Endodermal cell (in vitro differentiated cells): ENCODE results near the genes CFH, C1orf53 and ATP6V1G3.

- PRO-cap = no peak
Observed at GRCh38 chr1:196651683-196652275, at the start of gene CFH. CFH (plus strand) TSS chr1:196652043.

DNA sequence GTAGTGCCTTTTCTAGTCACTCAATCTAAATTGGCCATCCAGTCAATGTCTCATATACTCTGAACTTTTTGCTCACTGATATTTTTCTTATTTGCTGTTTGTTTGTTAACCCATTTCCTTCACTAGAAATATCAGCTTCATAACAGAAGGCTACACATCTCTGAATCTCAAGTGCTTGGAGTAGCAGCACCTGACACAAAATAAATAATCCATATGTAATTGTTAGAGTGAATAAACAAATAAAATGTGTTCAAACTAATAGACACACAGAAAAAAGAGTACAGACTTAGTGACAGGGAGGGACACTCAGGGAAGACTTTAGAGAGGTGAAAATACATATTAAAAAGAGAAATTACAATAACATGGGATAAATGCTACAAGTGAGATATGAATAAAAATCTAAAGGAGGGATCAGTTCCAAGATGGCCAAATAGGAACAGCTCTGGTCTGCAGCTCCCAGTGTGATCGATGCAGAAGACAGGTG lies 203.7 kb downstream of the DENND1B start:
- PRO-cap = no peak

GRCh38 chr1:197620558-197621100 lies 154.7 kb downstream of the DENND1B start:
- PRO-cap = no peak

DNA sequence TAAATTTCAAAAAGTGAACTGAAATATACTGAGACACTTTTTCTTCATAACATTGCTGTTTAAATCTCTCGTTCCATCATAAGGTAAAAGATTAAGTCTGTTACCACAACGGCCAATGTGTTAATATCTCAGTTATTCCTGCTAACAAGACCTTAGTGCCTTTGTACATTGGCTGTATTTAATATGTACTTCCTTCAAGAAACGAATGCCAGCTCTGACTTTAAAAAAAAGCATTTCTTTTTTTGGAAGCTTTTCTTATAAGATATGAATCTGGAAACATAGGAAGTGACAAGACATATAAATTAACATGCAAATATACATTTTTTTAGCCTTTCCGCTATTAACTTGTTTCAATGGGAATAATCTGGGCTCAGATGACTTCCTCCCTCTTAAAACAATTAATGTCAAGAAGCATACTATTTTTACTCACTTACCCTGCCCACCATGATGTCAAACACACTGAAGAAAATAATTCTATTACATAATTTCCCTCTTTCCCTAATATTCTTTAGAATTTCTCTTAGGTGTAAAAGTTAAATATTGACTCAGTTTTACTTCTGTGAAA lies 1.5 kb downstream of the DENND1B start:
- PRO-cap = no peak

- PRO-cap = no peak
Observed at GRCh38 chr1:197776375-197776854, 1.1 kb upstream of the DENND1B start.

DNA sequence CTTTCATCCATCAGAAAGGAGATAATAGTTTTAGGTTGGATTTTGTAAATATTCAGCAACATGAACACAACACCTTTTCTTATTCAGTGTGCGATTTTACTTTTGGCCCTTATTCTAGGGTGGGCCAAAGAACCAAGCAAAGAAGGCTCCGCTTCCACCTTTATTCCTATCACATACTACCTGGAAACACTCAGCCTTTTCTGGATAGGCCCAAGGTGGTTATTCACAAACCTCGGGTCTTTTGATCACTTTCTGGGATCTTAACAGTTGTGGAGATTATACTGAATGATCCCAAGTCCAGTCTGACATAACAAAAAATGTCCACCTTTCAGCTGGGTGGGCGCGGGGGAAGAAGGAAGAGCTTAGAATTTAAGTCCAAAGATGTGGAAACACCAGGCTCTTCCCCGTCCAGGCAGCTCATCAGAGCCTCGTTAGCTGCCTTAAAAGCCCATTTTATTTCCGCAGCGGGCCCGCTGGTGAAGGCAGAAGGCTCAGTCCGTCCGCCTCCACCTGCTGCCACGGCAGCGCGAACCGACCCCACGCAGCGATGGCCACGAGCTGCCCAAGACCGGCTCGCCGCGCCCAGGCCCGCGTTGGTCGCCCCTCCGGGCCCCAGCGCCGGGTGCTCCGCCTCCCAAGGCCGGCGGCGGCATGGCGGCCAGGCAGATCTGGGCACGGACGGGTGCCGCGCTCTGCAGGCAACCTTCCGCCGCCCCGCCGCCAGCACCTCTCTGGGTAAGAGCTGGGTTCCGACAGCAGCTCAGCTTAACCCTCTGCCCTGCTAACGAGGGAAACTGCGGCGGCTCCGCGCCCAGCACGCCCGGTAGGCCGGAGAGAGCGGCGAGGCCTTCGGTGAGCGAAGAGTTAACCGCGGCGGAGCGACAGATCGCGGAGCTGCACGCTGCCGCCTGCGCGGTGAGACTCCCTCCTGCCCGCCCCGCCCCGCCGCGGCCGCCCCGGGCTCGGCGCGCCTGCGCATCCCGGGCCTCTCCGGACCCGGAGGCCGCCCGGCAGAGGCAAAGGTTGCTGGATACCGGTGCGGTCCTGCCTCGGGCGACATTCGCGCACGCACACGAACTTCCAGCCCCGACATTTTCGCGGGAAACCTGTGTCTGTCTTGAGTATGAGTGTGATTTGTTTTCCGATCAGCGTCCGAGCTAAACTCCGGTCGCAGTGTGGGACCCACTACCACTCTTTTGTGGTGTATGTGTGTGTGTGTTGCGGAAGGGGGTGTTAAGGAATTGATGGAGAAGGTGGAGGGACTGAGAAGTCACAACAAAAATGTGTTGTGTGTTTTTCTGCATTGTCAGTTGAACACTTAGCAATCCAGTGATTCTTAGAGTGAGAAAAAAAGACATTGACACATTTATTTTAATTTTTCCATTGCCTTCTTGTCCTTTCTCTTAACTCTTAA lies at the start of gene C1orf53:
Gene C1orf53 (plus strand): TSS at position 632 of the 1,414 bp plus-strand sequence.
- PRO-cap = bidirectional peak, plus-strand start at position 652 of the sequence, minus-strand start at position 670 of the sequence; bidirectional peak, plus-strand start at position 1,019 of the sequence, minus-strand start at position 890 of the sequence

- PRO-cap = no peak
Observed at GRCh38 chr1:198174047-198174847, 17.4 kb downstream of the NEK7 start.

DNA sequence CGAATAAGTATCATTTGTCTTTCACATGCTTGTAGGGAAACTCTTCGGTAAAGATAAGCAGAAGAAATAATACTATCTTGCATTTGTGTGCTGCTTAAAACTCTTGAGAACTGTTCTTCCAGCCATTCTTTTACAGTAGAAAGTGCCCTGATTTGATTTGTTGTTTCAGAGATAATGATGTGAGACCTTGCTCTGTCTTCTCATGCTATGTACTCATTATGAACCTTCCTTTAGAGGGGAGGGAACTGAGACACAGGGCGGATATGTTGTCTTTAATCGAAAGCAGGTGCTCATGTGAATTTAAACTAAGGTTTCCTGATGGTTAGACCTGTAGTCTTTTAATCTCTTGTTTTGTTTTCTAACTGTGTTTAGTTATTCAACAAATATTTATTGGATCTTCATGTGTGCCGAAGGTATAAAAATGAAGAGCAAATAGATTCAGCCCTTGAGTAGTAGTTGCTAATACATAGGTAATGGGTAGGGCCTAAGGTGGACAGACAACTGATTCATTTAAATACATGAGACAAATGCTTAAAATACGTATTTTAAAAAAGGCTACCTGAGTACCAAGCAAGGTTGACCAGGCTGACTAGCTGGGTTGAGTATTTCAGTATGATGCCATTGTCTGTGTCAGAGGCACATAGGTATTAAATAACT lies 19.1 kb downstream of the NEK7 start:
- PRO-cap = no peak

DNA sequence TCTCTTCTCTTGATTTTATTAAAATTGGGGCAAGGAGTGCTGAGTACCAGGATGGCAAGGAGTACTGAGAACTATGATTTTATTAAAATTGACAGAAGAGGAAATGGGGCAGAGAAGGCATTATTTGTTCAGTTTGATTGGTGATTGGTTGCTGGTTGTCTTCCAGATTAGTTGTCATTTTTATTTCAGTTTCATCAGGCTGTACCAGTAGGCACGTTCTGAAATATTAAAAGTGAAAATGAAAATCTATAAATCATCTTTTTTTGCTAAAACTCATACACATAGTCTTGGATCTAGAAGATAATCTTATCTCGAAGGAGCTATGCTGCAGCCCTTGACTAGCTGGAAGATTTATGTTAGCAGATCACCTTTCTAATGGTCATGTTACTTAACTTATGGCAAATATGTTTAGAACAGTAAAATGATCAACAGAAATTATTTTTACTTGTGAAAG lies 28.9 kb downstream of the NEK7 start:
- PRO-cap = no peak

DNA sequence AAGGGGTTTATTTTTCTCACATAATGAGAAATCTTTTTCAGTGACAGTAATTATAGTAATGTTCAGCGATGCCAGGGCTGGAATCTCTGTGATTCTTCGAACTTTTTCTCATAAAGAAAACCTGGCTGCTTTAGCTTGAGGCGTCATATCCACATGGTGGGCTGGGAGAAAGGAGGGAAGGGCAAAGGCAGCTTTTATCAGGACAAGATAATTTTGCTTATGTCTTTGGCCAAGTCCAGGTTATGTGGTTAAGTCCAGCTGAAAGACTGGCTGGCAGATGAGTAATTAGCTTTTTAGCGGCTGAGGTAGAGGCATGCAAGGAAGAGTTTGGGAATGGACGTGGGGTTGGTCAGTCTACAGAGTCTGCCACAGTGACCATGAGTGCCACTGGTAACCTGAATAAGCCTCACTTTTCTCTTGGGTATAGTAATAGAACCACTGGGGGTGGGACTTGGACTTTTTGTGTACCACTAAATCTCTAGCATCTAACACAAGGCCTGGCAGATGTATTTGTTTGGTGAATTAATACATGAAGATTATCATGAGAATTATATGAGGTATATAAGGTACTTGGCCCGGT lies 39.8 kb downstream of the NEK7 start:
- PRO-cap = no peak

DNA sequence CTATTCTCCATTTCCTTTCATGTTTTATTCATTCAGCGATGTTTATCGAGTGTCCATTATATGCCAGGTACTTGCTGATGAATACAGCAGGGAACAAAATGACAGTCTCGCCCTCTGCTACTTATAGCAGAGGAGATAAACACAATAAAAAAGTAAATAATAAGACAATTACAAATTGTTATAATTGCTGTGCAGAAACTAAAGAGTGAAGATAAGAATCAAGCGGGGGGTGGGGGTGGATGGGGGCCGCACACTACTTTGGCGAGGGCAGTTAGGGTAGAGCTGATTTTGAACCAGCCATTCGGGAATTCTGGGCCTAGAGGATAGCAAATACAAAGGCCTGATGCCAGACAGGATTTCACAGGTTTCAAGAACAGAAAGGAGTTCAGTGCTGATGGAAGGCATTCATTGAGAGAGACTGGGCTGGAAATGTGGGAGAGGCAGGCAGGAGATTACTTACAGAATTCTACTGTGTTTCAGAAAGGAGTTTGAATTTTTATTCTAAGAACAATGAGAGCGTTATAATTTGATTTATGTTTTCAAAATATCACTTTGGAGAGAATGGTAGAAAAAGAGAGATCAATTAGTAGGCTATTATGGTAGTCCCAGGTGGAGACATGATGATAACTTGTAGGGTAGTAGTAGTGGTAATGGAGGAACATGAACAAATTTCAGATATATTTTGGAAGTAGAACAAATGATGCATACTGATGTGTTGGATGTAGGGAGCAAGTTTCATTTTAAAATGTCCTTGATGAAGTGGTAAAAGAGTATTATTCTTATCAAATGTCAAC lies 66.1 kb downstream of the NEK7 start:
- PRO-cap = no peak

DNA sequence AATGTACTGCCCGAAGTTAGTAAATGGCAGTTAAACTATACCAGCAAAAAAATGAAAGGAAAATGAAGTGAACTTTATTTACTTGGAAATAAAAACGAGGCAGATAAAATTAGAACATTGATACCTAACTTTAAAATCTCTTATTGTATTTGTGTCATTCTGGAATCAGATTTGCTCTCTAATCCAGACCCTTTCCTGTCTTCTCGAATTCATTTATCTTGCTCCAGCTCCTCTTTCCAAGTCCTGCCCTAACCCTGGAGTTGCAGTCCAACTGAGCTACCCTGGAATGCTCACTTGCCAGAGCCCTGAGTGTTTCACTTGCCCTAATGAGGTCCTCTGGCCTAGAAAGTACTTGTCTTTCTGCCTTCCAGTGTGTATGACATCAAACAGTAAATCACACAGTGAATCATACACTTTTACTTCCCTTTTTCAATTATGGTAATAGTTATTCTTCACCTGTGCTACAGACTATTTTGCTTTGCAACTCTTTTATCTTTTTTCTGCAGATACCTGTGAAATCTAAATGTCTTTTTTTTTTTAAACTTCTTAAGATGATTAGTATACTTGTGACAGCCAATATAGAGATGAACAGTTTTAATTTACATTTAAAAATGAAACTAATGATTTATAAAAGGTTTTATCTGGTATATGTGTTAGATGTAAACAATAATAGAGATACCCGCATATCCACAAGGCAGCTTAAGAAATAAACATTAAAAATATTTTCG lies 96.9 kb downstream of the NEK7 start:
- PRO-cap = no peak

- PRO-cap = no peak
Observed at GRCh38 chr1:198540455-198541082, at the start of gene ATP6V1G3. ATP6V1G3 (minus strand) TSS chr1:198540680.

DNA sequence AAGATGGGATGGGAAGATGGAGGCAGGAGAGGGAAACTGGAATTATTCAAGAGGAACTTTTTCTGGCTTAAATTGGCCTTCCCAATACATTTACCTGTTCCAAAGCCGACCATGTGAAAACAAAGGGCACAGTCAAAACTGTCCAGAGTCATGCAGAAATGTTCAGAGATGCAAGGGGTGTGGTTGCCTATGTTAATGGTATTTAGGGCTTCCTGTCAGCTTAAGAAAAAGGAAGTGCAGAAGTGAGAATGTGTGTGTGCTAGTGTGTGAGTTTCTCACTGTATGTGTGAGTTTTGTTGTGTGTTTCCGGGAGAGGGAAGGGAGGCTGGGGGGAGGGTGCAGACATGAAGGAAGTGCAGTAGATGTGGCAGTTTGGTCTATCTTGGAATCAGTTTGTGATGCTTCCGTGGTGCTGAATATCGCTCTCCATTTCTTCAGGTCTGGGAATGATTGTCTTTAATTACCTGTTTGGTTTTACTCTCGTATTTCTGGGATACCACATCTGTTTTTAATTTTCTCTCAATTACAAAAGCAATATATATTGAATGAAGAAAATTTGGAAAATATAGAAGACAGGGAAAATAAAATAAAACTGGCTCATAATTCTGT lies 16.5 kb upstream of the ATP6V1G3 start:
- PRO-cap = no peak

- PRO-cap = no peak
Observed at GRCh38 chr1:198564694-198564977, 24.2 kb upstream of the ATP6V1G3 start.

GRCh38 chr1:198612818-198613473 lies 25.9 kb upstream of the PTPRC start:
- PRO-cap = no peak

DNA sequence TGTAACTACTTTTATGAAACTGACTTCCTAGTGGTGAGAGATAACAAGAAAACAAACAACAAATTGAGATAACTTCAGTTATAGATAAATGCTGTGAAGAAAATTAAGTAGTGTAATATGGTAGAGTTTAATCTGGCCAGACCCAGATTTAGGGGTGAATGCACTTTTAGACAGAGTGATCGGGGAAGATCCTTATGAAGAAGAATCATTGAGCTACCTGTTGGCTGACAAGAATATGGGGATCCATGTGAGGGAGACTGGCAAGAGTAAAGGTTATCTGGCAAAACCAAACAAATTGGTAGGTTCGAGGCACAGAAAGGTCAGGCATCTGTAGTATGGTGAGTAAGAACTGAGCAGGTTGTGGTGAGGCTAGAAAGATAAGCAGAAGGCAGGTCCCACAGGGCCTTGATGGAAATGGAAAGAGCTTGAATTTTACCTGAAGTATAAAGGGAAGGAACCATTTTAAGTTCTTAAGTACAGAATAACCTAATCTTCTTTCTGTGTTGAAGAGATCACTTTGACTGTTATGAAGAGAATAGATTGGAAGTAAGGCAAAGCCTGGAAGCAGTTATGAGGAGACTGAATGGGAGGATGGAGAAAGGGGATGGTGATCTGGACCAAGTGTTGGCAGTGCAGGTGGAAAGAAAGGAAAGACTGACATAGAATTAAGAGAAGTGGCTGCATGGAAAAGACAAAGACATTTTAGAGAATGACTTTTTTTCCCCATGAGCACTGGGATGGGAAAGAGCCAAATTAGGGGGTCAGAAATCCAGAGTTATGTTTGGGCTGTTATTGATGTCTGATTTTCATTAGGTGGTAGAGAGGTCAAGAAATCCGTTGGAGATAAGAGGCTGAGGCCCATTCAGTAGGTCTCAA lies 11.2 kb downstream of the PTPRC start:
- PRO-cap = no peak

DNA sequence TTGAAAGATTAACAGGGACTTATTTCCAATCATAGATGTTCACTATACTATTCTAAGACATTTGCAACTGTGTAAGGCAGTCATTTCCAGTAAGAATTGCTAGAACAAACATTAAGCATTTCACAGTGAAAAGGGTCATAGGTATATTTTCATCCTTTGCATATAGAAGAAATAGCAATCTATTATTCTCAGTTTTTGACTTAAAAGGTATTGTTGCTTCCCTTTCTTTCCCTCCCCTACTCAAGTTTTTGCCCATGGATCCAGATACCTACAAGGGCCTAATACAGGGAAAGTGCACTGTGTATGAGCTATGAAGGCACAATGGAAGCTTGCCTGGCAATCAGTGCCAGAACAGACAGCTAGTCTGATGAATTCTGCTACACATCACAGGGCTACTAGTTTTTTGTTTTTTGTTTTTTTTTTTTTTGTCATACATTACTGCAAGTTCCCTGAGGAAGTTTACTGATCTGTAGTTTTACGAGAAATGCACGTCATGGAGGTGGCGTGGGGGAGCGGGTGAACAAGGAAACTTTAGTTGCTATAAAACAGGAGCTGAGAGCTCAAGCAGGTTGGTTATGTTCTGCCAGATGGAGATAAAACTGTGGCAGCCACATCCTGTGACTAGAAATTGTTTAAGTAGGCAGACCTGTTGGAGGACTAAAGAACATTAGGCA lies 17.5 kb downstream of the PTPRC start:
- PRO-cap = no peak

GRCh38 chr1:198678840-198679421 lies 40.1 kb downstream of the PTPRC start:
- PRO-cap = no peak

DNA sequence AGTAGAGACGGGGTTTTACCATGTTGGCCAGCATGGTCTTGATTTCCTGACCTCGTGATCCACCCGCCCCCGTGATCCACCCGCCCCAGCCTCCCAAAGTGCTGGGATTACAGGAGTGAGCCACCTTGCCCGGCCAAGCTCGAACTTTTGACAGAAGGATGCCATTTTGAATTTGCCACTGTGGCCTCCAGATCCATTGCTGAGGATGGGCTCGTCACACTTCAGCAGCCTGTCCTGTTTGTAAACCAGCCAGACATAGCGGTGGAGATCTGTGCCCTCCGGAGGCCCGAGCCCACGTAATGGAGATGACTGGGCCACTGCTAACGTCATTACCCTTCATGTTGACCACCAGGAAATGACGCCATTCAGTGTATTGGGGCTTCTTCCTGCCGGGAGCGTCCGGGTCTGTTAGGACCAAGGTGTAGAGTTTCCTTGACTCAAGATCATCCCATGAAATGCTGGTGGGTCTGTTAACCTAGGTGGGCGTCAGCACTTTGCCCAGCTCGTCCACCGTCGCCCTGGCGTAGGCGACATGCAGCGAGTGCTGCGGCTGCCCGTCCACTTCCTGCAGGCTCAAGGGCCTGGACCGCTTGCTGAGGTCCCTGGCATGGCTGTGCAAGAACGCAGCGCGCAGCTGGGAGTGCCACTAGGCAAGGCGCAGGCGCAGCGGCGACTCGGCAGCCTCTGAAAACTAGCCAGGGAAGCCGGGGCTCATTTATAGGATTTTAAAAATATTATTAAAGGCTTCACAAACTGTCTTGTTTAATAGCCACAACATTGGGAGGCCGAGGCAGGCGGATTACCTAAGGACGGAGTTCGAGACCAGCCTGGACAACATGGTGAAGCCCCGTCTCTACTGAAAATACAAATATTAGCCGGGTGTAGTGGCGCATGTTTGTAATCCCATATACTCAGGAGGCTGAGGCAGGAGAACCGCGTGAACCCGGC lies 40.9 kb downstream of the PTPRC start:
- PRO-cap = no peak